Retinal pigment epithelial cell (primary cell): ENCODE data around the gene NRSN1.

DNA sequence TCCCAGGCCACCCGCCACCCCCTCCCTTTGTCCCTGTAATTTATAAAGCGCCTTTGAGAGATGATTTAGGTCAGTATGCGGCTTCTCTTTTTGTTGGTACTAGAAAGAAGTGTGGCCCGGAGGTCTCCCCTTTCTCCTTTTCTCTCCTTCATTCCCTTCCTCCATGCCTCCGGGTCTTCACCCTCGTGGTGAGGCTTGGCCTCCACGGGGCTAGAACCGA, 2.4 kb downstream of the E2F3 start:
- RRBS = 0% methylated on average over 1 of the region's 8 CpGs

DNA sequence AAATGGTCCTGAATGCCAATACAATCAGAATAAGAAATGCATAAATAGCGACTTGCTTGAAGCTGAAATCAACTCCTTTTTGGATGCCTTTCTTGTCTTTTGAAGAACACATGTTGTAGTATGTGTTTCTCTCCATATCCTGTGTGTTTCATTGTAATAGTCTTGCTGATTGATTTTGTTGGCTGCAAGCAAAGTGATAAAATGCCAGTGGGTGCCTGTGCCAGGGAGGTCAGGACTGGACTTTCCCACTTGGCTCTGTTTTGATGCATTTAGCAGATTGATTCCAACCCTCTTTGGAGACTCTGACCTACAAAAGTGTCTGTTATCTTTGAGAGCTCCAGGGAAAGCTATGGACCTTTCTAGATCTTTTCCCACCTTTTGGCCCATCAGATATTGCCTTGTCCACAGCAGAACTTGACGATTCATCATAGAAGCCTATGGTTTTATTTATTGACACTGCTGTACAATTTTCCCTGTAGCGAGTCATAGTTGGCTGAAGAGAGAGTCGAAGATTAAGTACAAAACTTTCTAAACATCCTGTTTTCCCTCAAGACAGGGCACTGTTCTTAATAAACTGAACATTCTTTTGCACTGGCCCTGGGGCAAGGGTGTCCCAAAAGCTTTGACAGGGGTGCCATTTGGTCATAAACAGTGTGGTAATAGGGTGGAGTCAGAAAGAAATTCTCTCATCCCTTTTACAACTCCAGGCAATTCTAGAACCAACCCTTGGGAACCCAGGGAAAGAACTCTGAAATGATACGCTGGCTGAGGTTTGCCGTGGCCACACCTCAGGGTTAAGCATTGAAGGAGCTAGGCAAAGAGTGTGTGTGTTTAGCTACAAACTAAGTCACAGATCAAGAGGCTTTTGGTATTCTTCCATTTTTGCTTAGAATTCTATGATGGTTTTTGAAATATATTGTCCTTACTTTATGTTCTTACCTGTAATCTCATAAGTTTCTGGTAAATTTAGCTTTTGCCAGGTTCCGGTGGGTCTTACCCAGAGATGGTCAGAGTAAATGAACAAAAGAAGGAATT, 53.8 kb downstream of the E2F3 start:
- RRBS = no CpG with 5 or more reads among the region's 7 CpGs

DNA sequence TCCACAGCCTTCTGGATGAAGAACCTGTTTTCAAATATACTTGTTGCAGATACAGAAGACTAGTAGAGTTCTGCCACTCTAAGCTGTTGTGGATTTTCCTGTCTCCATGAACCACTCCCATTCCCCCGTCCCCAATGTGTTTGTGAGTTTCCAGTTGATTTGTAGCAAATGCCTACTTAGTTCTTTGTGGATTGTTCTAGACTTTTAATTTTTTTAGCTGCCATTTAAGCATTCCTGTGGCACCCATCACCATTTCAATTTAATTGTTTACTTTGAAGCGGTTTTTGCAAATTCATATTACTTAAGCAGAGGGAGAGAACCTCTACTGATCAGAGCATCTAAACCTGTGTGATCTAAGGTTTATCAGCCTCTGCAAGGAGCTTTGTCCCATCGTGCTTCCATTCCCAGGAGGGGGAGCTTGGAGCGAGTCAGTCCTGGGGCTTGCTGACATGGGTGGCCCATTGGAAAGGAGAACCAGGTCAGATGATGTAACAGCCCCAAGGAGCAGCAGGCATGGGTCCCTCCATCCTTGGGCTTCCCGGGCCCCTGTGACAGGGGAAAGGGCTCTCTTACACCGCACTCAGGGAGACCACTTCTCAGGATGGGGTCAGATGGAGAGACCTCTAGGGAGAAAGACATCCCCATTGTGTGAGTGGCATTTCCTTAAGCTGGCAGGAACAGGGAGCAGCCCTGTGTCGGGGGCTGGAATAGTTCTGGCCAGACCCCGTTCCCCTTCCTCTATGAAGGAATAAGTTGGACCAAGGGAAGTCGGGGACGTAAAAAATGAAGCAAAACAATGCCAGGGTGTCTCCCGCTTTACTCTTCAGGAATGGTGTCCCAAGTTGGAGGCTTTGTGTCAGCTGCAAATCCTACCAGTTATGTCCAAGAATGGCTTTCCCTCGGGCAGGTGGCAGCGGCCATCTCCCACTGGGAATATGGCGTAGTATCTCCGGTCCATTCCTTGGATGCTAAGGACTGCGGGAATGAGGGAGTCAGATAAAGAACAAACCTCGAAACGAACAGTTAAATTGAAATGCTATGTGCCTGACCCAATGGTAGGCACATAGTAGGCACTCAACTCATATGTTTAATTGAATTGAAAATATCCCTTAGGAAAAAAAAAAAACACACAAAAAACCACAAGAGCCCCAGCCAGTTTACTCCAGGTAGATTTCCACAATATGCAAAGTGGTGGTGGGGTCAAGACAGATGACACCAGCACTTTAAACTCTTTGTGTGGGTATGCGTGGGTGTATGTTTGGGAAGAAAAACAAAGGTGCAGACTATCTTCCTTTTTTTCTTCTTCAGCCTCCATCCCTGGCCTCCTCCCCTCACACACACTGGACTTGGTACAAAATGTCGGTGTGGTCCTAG, 42.7 kb upstream of the CDKAL1 start:
- RRBS = no CpG with 5 or more reads among the region's 20 CpGs

DNA sequence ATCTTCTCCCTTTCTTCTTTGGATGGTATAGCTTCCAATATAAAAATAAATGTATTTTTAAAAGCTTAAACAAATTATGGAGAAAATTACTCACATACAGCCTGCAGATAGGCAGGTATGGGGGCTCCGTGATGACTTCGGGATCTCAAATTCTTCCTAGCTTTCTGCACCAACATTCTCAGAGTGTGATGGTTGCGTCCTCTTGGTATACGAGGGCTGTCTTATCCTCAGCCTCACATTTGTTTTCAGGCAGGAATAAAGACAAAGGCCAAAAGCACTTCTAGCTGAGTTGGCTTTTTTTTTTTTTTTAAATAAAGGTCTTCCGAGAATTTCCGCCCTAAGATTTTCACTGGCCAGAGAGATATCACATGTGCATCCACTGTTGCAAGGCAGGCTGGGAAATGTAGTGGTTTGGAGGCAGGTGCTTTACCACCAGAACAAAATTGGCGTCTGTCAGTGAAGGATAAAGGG, 335.0 kb upstream of the SOX4 start:
- RRBS = no CpG with 5 or more reads among the region's 7 CpGs

DNA sequence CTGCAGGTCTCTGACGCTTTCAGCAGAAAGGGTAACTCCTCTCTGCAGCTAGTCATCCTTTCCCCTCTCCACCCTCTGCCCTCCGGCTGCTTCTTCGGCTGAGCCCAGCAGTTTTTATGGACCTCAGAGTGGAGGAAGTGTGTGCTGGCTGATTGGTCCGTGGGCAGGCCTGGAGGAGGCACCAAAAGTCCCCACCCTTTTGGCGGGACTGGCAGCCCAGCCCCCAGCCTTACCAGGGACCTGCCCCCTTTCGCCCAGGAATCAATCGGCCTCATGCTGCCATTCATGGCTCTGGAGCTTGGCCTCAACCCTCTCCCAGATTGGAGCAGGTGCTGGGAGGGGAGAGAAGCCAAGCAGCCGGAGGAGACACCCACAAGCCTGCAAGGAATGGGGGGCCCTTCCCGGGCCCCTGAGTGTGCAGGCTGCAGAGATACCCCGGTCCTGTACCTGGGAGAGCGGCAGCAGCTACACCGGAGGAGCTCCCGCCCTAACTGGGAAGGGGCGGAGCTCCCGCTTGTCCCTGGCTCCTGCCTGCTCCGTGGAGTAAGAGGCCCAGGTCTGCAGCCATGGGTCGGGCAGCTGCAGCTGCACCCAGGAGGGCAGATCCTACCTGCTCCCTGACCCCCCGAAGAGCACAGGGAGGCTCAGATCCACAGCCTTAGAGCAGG, 170.3 kb upstream of the SOX4 start:
- RRBS = no CpG with 5 or more reads among the region's 18 CpGs

GRCh38 chr6:21589114-21589247, 4.6 kb upstream of the SOX4 start:
- RRBS = 4% methylated on average over 2 of the region's 5 CpGs

GRCh38 chr6:21887239-21888127, 293.9 kb downstream of the SOX4 start:
- RRBS = no CpG with 5 or more reads among the region's 15 CpGs

- RRBS = no CpG with 5 or more reads among the region's 8 CpGs
These were observed 349.1 kb downstream of the PRL start for GRCh38 chr6:21947554-21948353.

GRCh38 chr6:22071611-22072109, 225.2 kb downstream of the PRL start:
- RRBS = no CpG with 5 or more reads among the region's 7 CpGs

GRCh38 chr6:23242658-23243098, 673.3 kb downstream of the HDGFL1 start:
- RRBS = no CpG with 5 or more reads among the region's 6 CpGs

- RRBS = no CpG with 5 or more reads among the region's 41 CpGs
These were observed at the start of gene NRSN1 for GRCh38 chr6:24125868-24126521. Gene NRSN1 (plus strand): TSS chr6:24126215.

- RRBS = no CpG with 5 or more reads among the region's 5 CpGs
These were observed 708 bp upstream of the KIAA0319 start for GRCh38 chr6:24646723-24647074.

DNA sequence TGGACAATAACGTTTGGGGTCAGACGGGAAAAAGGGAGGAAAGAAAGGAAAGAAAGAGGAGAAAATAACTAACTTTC, 227 bp downstream of the C6orf62 start:
- RRBS = no CpG with 5 or more reads among the region's 2 CpGs

DNA sequence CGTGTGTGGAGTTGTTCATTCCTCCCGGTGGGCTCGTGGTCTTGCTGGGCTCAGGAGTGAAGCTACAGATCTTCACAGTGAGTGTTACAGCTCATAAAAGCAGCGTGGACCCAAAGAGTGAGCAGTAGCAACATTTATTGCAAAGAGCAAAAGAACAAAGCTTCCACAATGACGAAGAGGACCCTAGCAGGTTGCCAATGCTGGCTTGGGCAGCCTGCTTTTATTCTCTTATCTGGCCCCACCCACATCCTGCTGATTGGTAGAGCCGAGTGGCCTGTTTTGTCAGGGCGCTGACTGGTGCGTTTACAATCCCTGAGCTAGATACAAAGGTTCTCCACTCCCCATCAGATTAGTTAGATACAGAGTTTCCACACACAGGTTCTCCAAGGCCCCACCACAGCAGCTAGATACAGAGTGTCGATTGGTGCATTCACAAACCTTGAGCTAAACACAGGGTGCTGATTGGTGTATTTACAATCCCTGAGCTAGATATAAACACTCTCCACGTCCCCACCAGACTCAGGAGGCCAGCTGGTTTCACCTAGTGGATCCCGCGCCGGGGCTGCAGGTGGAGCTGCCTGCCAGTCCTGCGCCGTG, 9.3 kb upstream of the GMNN start:
- RRBS = no CpG with 5 or more reads among the region's 15 CpGs

GRCh38 chr6:24825158-24825484, 26.4 kb upstream of the ARMH2 start:
- RRBS = no CpG with 5 or more reads among the region's 2 CpGs

- RRBS = no CpG with 5 or more reads among the region's 6 CpGs
These were observed 66.5 kb upstream of the ARMH2 start for GRCh38 chr6:24865233-24865579.

DNA sequence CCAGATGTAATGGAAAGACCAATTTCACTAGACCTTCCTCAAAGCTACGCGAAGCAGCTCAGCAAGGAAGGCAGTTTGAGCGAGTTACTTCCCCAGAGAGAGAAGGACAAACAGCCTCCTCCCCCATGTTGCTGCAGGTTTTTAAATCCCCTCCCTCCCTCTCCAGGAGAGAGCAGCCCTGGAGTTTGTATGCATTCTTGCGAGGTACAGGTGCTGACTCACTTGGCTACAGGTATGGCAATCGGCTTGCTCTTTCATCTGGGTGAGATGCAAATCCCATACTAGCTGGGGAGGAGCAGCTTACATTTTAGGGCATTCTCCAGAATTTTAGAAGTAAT, 58.6 kb downstream of the RIPOR2 start:
- RRBS = no CpG with 5 or more reads among the region's 5 CpGs

- RRBS = no CpG with 5 or more reads among the region's 18 CpGs
These were observed 25.6 kb downstream of the RIPOR2 start for GRCh38 chr6:24910120-24910559.

- RRBS = 3% methylated on average over 9 of the region's 73 CpGs
These were observed 24.9 kb downstream of the RIPOR2 start for GRCh38 chr6:24910560-24911490.